ENCODE data around the gene B3GNT6.

GRCh38 chr11:76678147-76678785 lies 7.7 kb upstream of the LRRC32 start:
- PRO-cap, result no peak
- RAMPAGE, long total RNA, 4 experiments, result no peak in any of the 4 experiments

GRCh38 chr11:76734963-76735658 lies 48.0 kb upstream of the TSKU start:
- PRO-cap, result no peak
- RAMPAGE, long total RNA, 4 experiments, result no peak in any of the 4 experiments

DNA sequence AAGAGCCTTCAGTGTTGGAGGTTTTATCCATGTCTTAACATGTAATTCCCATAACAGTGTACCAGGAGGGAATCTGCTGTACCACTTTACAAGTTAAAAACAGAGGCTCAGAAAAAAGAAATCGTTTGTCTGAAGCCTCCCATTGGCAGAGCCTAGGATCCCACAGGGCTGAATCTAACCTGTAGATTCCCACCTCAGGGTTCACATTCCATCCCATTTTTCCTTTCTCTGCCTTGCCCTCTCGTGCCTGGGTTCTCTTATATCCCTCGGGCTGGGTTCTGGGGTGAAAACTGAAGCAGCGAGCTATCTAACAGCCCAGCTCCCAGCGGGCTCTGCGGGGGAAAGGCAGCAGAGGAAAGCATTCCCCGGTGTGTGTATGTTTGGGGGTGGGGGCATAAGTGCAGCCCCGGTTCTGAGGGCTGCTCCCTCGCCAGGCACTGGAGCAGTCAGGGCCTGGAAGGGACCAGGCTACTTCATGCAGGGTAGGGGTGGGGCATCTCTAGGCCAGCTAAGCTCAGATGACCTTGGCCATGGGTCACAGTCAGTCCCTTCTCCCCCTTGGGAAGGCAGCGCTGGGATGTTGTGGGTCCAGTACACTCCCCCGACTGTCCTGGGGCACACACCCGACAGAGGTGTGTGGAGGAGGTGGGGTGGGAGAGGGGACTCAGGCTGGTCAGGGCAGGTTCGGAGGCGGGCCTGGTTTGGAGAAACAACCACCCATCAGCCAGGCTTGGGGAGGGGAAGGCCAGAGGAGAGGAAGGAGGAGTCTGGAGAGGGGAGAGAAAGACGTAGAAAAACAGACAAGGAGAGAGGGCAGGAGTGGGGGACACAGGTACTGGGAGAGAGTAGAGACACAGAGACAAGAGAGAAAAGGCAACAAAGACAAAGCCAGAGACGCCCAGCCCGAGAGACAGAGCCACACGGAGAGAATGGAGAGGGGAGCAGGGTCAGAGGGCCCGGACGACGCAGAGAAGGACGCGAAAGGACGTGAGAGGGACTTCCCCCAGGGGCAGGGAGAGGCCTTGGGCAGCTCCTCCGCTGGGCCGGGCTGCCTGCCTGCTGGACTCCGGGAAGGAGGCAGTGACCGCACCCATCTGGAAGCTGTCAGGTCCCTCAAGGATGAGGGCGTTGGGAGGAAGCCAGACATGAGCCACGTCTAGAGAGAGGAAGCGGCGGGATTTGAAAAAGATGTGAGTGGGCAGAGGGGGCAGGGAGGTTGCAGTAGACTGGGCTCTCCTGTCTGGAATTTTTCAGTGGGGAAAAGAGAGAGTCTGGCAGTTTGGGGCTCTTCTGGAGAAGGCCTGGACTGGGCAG lies 30.8 kb upstream of the TSKU start:
- PRO-cap, result no peak
- RAMPAGE, long total RNA, 4 experiments, result no peak in any of the 4 experiments

GRCh38 chr11:76768480-76769177 lies 14.5 kb upstream of the TSKU start:
- PRO-cap, result no peak
- RAMPAGE, long total RNA, 4 experiments, result no peak in any of the 4 experiments

GRCh38 chr11:76801767-76802350 lies 18.7 kb downstream of the TSKU start:
- PRO-cap, result no peak
- RAMPAGE, long total RNA, 4 experiments, result no peak in any of the 4 experiments

DNA sequence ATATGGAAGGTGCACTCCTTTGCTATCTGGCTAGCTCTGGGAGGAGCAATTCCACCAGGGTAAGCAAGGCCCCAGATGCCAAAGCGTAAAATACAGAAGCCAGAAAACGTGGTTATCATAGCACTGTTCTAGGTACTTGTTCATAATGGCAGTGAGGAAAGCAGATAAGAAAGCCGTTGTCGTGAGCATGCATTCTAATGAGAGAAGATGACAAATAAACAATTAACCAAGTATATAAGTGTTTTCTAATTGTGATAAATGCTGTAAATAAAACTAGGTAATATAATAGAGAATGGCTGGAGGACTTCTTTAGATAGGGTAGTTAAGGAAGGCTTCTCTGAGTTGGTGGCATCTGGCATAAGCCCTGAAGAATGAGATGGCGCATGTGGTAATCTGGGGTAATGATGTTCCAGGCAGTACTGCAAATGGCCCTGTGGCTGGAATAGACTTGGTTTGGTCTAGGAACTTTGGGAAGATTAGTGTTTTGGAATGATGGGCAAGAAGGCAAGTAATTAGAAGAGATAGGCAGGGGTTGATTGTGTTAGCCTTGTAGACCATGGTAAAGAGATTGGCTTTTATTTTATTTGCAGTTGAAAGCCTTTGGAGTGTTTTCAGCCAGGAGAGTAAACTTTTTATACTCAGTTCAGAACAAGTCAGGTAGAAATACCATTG lies 25.2 kb downstream of the ACER3 start:
- PRO-cap, result no peak
- RAMPAGE, long total RNA, 4 experiments, result no peak in any of the 4 experiments

DNA sequence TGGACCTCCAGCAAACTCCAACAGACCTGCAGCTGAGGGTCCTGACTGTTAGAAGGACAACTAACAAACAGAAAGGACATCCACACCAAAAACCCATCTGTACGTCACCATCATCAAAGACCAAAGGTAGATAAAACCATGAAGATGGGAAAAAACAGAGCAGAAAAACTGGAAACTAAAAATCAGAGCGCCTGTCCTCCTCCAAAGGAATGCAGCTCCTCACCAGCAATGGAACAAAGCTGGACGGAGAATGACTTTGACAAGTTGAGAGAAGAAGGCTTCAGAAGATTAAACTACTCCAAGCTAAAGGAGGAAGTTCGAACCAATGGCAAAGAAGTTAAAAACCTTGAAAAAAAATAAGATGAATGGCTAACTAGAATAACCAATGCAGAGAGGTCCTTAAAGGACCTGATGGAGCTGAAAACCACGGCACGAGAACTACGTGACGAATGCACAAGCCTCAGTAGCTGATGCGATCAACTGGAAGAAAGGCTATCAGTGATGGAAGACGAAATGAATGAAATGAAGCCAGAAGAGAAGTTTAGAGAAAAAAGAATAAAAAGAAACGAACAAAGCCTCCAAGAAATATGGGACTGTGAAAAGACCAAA lies 69.4 kb upstream of the B3GNT6 start:
- PRO-cap, result no peak
- RAMPAGE, long total RNA, 4 experiments, result no peak in any of the 4 experiments

- PRO-cap, result no peak
- RAMPAGE, long total RNA, 4 experiments, result no peak in any of the 4 experiments
These were observed at the start of gene B3GNT6 for GRCh38 chr11:77034130-77034535. Gene B3GNT6 (plus strand): TSS chr11:77034398.

- PRO-cap, result no peak
- RAMPAGE, long total RNA, 4 experiments, result no peak in any of the 4 experiments
These were observed 2.2 kb upstream of the CAPN5 start for GRCh38 chr11:77064500-77065034.

- PRO-cap, result no peak
- RAMPAGE, long total RNA, 4 experiments, result no peak in any of the 4 experiments
These were observed 19.7 kb downstream of the MYO7A start for GRCh38 chr11:77147452-77148482.

DNA sequence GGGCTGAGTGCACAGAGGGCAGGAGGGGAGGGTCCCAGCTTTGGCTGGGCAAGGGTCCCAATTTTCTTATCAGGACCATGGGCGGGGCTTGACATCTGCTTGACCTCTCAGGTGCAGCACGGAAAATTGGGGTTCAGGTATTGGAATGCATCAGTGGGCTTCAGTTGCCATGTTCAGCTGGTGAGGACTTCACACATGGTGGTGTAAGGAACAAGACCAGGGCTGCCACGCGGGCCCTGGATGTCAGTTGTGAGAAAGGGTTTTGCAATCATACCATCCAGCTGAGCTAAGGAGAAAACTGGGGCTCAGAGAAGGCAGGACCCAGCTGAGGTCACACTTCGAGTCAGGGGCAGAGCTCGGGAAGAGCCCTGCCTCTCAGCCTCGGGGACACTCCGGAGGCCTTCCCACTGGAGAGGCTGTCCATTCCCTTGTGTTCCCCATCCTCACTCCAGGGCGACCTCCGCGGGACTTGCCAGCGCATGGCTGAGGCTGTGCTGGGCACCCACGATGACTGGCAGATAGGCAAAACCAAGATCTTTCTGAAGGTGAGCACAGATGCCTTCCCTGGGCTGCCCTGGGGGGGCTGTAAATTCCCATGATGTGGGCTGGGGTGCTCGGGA lies 47.0 kb downstream of the MYO7A start:
- PRO-cap, result no peak
- RAMPAGE, long total RNA, 4 experiments, result start-site peak on the plus strand in 1 of 4 experiments, centred at position 377 of the sequence, 14 reads per replicate

DNA sequence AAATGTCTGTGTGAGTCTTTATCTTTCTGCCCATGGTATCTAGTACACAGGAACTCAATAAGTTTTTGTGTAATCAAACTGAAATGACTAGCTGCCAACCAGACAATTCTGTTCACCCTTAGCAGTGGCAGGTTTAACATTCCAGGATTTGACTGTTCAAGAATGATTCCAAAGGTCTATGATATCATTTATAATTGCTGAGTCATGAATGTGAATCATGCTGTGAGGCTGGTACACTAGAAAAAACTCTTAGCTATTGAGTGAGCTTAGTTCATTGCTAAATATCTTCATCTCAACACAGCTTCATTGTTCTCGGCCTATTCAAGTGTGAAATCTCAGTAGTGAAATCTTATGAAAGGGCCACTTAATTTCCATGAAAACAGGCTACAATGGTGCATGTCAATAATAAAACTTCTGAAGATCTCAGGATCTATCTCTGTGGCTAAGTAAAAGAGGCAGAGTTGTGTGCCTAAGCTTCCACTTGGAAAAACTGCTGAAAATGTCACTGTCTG lies 12.6 kb downstream of the AQP11 start:
- PRO-cap, result no peak
- RAMPAGE, long total RNA, 4 experiments, result no peak in any of the 4 experiments

- PRO-cap, result no peak
- RAMPAGE, long total RNA, 4 experiments, result no peak in any of the 4 experiments
These were observed 14.0 kb upstream of the KCTD14 start for GRCh38 chr11:78036860-78037625.

- PRO-cap, result no peak
- RAMPAGE, long total RNA, 4 experiments, result no peak in any of the 4 experiments
These were observed 672 bp downstream of the NDUFC2 start for GRCh38 chr11:78078853-78079526.

DNA sequence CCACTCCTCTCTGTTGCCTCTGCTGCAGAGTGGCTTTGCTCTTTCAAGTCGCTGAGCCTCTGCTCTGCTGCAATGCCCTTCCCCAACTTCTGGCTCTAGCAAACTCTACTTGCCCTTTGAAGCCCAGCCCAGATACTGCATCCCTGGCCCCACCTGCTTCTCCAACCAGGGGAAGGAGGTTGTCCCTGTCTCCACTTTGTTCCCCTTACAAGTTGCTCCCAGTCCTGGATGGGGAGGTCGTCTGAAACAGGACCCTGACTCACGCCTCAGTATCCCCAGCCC lies 19.3 kb upstream of the ALG8 start:
- PRO-cap, result no peak
- RAMPAGE, long total RNA, 4 experiments, result no peak in any of the 4 experiments

- PRO-cap, result no peak
- RAMPAGE, long total RNA, 4 experiments, result no peak in any of the 4 experiments
These were observed 13.9 kb downstream of the USP35 start for GRCh38 chr11:78202646-78203073.

- PRO-cap, result no peak
- RAMPAGE, long total RNA, 4 experiments, result start-site peak on the minus strand in 1 of 4 experiments, at chr11:78229688-78229853 at its widest, 7 reads per replicate
These were observed 41.0 kb downstream of the USP35 start for GRCh38 chr11:78229663-78230195.

DNA sequence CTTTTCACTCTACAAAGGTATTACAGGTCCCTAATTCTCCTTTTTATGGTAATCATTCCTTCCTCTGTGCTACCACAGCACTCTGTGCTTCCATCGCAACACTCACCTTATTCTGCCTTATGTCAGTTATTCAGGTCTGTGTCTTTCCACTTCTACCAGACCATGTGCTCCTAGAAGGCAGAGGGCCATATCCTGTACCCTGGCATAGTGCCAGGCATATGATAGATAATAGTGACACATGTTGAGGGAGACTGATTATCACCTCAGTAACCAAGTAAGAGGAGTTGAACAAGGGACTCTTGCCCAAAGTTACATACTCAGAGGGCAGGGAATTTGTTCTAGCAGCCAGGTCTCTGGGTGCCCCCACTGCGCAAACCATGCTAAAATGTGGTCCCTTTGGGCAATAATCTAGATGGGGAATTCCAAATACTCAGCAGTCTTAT lies 41.7 kb downstream of the USP35 start:
- PRO-cap, result no peak
- RAMPAGE, long total RNA, 4 experiments, result no peak in any of the 4 experiments

DNA sequence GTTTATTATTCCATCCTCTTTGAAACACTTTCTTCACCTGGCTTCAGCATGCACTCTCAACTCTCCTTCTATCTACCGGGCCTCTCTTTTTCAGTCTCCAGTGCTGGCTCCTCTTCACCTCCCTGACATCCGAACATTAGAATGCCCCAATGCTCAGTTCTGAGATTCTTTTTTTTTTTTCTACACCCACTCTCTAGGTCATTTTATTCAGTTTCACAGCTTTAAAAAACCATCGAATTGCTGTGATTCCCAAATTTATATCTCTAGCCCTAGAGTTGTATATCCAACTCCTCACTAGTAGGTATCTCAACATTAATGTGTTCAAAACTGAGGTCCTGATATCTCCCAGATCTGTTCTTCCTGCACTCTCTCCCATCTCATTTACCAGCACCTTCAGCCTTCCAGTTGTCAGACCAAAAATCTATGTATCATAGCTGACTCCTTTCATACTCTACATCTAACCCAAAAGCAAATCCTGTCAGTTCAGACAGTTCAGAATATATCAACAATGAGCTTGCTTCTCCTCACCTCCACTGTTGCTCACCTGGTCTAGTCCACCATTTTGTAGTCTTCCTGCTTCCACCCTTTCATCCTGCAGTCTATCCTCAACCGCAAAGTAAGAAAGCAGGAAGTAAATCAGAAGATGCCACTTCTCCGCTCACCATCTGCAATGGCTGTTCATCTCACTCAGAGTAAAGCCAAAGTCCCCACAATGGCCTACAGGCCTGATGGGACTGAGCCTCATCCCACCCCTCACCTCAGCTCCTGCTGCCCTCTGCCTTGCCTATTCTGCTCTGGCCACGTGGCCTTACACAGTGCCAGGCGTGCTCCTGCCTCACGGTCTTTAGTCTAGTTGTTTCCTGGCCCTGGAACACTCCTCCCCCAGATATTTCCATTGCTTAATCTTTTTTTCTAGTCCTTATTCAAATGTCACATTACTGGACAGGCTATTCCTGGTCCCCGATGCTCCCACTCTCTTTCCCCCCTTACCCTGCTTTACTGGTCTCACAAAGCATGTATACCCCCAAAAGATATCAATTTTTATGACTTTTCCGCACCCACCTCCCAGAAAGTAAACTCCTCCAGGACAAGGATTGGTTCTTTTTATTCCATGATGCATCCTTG lies 95.4 kb downstream of the USP35 start:
- PRO-cap, result no peak
- RAMPAGE, long total RNA, 4 experiments, result start-site peak on the minus strand in 1 of 4 experiments, centred at position 1,076 of the sequence, 6 reads per replicate

- PRO-cap, result no peak
- RAMPAGE, long total RNA, 4 experiments, result no peak in any of the 4 experiments
These were observed 104.8 kb downstream of the USP35 start for GRCh38 chr11:78293386-78294119.